Epithelial cell of esophagus (primary cell): ENCODE measurements around a stretch of chr4.

DNA sequence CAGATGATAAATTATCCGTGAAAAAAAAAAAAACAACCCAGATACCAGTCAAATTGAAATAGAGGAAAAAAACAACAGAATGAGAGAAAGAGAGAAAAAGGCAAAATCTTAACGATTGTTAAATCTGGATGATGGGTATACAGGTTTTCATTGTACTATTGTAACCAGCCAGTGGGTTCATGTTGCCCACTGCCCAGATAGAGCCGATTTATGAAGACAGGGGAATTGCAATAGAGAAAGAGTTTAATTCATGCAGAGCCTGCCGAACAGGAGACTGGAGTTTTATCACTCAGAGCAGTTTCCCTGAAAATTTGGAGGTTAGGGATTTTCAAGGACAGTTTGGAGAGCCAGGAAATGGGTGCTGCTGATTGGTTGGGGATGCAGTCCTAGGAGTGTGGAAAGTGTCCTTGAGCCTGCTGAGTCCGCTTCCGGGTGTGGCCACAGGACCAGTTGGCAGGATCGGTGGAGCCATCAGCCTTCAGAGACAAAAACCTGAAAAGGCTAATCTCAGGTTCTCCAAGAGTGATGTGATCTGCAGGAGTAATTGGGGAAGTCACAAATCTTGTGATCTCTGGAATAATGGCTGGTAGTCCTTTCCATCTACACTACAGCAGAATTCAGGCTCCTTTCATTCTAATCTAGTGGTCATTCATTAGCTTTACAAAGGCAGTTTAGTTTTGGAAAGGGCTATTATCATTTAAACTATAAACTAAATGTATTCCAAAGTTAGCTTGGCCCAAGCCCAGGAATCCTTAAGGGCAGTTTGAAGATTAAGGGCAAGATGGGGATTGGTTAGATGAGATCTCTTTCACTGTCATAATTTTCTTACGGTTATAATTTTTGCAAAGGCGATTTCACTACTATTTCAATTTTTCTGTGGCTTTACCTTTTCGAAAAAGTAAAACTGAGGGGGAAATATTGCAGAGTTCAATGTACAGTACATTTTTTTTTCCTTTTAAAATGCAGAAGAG is 56.0 kb upstream of the BMP2K start:
- RRBS: no CpG with 5 or more reads among the region's 10 CpGs

- RRBS: no CpG with 5 or more reads among the region's 11 CpGs
Observed at GRCh38 chr4:78720861-78721813, 55.0 kb upstream of the BMP2K start.

- RRBS: no CpG with 5 or more reads among the region's 3 CpGs
Observed at GRCh38 chr4:78779820-78780514, 3.8 kb downstream of the BMP2K start.

DNA sequence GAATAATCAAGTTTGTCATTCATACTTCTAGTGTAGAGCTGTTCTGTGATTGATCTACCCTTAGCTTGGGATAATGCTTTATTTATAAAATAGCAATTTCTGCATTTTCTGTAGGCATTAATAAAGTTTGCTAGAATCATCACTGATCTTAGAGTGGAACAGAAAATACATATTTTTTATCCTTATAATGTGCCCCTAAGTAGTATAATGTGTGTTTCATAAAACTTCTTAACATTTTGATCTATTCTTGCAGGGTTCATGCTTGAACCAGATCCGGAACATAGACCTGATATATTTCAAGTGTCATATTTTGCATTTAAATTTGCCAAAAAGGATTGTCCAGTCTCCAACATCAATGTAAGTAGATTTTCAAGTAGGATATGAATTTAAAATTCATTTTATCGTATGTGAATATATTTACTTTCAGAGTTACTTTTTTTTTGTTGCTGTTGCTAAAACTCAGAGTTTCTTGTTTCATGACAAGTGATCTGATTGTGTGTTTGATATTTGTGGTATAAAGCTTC is 79.8 kb downstream of the PAQR3 start:
- RRBS: no CpG with 5 or more reads among the region's 2 CpGs

- RRBS: no CpG with 5 or more reads among the region's 3 CpGs
Observed at GRCh38 chr4:79584473-79584951, 176.5 kb upstream of the GK2 start.

GRCh38 chr4:79964072-79965179 is 108.6 kb downstream of the ANTXR2 start:
- RRBS: no CpG with 5 or more reads among the region's 65 CpGs

DNA sequence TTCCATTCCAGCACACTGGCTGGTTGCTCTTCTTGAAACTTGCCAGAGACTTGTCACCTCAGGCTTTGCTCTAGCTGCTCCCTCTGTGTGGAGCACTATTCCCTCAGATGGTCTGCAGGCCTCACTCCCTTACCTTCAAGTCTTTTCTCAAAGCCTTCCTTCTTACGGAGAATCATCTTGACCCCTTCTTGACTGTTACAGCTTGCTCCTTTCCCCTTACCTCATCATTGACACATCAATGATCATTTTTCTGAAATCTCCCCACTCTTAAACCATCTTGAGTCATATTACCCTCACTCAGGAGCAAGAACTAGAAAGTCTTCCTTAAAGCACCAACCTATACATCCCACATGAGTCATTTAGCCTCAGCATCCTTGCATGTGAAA is 55.8 kb downstream of the ANTXR2 start:
- RRBS: no CpG with 5 or more reads among the region's 1 CpG

GRCh38 chr4:80057815-80058479 is 15.1 kb downstream of the ANTXR2 start:
- RRBS: no CpG with 5 or more reads among the region's 3 CpGs

- RRBS: no CpG with 5 or more reads among the region's 4 CpGs
Observed at GRCh38 chr4:80058480-80059199, 14.4 kb downstream of the ANTXR2 start.

- RRBS: no CpG with 5 or more reads among the region's 25 CpGs
Observed at GRCh38 chr4:80185119-80185684, 12.1 kb upstream of the PRDM8 start.

DNA sequence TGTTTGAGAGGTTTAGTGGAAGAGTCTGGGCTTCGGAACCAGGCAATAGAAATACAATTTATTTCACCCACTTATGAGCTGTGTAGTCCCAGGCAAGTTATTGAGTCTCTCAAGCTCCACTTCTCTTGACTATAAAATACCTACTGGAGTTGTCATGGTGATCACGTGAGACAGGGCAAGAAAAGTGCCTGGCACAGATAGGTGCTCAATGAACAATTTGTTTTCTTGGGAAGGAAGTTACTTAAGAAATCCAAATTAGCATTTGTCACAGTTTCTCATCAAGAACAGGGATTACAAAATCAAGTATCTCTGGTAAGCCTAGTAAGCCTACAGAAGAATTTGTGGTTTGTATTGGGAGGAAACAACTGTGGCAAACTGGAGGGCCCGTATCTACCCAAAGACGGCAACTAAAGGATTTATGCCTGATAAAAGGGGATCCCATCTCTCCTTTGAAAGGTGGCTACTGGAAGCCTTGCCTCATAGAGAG is 37.5 kb upstream of the RASGEF1B start:
- RRBS: no CpG with 5 or more reads among the region's 4 CpGs

GRCh38 chr4:82347989-82348918 is 25.5 kb downstream of the HNRNPD start:
- RRBS: no CpG with 5 or more reads among the region's 5 CpGs

GRCh38 chr4:82355024-82355474 is 18.7 kb downstream of the HNRNPD start:
- RRBS: no CpG with 5 or more reads among the region's 2 CpGs

- RRBS: 2% methylated on average over 3 of the region's 24 CpGs
Observed at GRCh38 chr4:82429508-82429697, 859 bp downstream of the HNRNPDL start.

DNA sequence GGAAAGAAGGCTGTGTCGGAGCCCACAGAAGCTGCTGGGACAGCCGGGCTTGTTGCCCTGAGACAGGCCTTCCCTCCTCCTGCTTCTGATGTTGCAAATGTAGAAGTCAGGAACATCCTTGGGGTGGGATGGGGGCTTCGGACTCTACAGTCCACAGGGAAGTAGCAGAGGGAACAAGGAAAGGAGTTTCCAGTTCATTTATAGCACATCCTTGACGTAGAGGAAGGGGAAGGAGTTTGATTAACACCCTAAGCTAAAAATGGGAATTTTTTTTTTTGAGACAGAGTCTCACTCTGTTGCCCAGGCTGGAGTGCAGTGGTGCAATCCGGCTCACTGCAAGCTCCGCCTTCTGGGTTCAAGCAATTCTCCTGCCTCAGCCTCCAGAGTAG is 64.7 kb upstream of the TMEM150C start:
- RRBS: no CpG with 5 or more reads among the region's 6 CpGs

- RRBS: no CpG with 5 or more reads among the region's 7 CpGs
Observed at GRCh38 chr4:82811687-82812359, 13.2 kb upstream of the SCD5 start.

DNA sequence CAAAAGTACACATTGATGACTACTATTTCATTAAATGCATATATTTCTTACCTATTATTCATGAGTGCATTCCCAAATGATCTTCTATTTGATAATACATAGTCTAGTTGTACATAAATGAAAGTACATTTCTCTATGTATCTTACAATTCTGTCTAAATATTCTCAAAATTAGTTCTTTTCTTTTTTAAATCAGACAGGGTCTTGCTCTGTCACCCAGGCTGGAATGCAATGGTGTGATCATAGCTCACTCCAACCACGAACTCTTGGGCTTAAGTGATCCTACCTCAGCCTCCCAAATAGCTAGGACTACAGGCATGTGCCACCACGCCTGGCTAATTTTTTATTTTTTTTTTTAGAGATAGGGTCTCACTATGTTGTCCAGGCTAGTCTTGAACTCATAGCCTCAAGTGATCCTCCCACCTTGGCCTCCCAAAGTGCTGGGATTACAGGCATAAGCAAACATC is 30.6 kb downstream of the SEC31A start:
- RRBS: no CpG with 5 or more reads among the region's 2 CpGs

DNA sequence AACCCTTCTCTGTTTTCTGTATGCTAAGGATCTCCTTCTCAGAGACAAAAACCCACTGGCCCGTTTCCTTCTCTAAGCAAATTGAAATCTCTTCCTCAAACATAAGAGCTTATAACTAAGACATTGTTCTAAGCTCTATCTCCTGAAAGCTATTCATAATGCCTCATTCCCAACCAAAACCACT is 805 bp upstream of the THAP9 start:
- RRBS: no CpG with 5 or more reads among the region's 1 CpG

DNA sequence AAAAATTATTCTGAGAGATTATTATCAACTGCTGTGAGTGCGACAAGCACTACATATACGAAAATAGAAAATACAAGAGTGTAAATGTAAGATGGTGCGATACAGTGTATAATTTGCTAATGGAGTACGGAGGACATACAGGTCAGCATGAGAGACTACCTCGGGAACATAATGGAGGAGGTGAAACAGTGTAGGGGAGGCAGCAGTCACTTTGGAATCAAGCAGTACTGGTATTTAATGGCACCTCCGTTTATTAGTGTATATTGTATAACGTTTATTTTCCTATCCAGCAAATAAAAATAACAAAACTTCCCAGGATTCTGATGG is 2.9 kb upstream of the LIN54 start:
- RRBS: no CpG with 5 or more reads among the region's 7 CpGs